CD14-positive monocyte (primary cell): ENCODE data around the gene BMAL2.

GRCh38 chr12:26513299-26514026 is 318.1 kb downstream of the SSPN start:
- CAGE, long polyA plus RNA, result no peak

GRCh38 chr12:26612784-26613529 is 220.0 kb downstream of the ITPR2 start:
- CAGE, long polyA plus RNA, result no peak

- CAGE, long polyA plus RNA, result no peak
Measured at GRCh38 chr12:26705056-26705641, 127.8 kb downstream of the ITPR2 start.

- CAGE, long polyA plus RNA, result no peak
Measured at GRCh38 chr12:26727831-26728585, 105.0 kb downstream of the ITPR2 start.

DNA sequence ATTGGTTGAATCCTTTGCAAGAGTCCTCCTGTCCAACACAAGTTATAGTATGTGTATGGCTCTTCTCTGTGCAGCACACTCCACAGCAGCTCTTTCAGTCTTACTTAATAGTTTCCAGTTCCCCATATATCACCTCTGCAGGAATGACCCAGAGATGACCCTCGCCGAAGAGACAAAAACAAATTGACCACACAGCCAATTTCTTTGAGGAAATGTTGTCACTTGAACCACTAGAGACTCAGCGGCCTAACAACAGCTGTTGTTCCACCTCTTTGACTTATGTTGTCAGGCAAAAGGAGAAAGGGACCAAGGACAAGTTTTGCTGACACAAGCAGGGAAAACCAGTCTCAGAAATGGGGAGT is 41.5 kb upstream of the ITPR2 start:
- CAGE, long polyA plus RNA, result no peak

- CAGE, long polyA plus RNA, result no peak
Measured at GRCh38 chr12:27186519-27186850, 57.6 kb upstream of the STK38L start.

DNA sequence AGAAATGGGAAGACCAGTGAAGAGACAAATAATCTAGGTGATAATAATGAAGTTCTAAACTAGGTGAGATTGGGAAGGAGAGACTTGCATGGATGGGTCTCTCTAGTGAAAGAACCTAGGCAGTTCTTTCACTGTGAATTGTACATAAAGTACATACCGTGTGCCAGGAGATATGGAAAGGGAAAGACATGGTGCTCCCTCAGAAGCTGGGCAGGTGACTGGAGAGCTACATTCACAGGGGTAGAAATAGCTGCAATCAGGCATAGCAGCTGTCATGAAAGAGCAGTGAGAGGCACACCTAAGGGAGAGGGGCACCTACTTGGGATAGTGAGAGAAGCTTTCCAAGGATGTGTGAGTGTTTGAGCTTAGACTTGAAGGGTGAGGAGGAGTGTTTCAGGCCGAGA is 9.3 kb downstream of the STK38L start:
- CAGE, long polyA plus RNA, result no peak

DNA sequence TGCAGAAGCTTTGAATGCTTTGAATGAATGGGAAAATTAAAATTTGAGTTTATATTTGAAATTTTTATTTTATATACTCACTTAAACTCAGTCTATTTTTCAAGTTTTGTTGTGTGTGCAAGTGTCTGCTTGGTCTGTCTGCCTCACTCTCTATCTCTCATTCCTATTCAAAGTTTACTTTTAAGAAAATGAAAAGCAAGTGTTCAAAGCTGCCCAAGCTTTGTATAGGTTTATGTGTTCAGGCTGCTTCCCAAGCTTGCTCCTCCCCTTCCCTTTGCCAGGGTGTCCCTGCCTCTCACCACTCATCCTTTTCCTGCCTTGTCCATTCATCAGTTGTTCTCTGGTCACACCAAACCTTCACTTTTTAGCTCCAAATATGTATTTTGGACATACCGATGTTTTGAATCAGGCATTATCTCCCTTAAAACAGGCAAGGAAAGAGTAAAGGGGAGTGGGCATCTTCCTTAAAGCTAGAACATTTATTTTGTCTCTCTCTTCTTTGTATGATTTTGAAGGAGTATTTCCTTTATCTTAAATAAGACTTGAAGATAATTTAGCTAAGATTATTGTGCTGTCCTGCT is 41.3 kb downstream of the STK38L start:
- CAGE, long polyA plus RNA, result no peak

DNA sequence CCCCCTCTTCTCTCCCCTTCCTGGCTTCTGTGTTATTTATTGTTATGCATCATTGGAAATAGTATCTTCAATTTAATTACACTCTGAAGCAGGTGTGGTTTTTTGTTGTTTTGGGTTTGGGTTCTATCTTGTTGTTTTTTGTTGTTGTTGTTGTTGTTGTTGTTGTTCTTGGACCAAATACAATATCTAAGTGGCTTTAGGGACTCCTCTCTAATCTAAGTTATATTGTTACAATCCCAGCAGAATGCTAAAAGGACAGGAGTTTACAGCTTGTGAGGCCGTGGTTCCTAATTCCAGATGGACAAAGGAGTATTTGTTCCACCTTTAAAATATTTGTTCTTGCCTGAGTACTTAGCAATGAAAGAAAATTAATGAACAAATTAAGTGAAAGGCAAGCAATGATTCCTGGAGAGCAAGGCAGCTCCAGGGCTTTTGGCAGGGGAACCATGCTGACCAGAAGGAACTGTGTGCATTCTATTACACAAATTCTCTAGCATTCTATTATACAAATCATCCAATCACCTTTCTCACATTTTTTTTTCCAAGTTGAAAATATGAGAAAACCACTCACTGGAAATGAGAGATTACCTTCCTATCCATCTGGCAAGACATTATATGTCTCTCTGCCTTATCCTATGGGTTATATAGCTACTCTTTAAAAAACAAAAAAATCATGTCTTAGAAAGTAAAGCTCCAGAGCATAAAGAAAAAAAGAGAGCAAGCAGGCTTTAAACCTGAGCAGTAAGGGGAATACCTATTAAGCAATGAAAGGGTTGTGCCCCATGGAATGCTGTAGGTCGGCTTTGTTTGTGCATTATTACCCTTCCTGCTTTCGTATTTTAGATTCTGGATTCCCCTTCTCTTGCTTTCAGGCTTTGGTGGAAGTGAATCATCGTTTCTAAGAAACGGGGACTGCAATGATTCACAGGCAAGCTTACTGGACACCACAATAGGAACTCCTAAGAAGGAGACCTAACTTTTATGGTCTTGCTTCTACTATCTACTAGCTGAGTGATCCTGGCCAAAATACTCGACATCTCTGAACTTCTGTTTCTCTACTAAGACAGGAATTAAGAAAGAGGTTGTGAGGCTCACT is 1.7 kb upstream of the BMAL2 start:
- CAGE, long polyA plus RNA, result no peak

DNA sequence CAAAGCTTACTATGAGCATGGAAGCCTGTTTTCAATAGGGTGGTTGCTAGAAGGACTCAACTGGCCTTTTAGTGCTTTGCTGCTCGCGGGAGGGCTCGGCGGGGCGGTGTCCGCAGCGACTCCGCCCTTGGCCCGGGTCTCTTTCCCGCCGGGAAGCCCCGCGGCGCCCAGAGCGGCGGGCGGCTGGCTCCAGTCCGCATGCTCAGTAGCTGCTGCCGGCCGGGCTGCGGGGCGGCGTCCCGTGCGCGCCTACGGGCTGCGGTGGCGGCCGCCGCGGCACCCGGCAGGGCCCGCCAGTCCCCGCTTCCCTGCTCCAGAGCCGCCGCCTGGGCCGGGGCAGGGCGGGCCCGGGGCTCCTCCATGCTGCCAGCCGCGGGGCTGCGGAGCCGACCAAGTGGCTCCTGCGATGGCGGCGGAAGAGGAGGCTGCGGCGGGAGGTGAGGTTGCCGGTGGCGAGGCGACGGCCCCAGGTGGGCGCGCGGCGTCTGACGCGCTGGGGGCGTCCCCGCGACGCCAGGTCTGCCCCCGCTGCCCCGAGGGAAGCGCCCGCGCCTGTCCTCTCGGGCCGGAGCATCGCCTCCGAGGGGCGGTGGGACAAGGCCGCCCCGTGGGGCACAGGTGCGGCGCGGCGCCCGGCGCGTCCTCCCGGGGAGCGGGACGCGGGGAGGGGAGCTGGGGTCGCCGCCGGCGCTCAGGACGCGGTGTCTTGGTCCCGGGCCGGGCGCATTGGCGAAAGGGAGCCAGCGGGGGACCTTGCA is at the start of gene BMAL2:
Gene BMAL2, plus strand, starts transcription at position 170 of the 758 bp plus-strand sequence.
- CAGE, long polyA plus RNA, result no peak

GRCh38 chr12:27578834-27579593 is 55.0 kb downstream of the PPFIBP1 start:
- CAGE, long polyA plus RNA, result no peak

DNA sequence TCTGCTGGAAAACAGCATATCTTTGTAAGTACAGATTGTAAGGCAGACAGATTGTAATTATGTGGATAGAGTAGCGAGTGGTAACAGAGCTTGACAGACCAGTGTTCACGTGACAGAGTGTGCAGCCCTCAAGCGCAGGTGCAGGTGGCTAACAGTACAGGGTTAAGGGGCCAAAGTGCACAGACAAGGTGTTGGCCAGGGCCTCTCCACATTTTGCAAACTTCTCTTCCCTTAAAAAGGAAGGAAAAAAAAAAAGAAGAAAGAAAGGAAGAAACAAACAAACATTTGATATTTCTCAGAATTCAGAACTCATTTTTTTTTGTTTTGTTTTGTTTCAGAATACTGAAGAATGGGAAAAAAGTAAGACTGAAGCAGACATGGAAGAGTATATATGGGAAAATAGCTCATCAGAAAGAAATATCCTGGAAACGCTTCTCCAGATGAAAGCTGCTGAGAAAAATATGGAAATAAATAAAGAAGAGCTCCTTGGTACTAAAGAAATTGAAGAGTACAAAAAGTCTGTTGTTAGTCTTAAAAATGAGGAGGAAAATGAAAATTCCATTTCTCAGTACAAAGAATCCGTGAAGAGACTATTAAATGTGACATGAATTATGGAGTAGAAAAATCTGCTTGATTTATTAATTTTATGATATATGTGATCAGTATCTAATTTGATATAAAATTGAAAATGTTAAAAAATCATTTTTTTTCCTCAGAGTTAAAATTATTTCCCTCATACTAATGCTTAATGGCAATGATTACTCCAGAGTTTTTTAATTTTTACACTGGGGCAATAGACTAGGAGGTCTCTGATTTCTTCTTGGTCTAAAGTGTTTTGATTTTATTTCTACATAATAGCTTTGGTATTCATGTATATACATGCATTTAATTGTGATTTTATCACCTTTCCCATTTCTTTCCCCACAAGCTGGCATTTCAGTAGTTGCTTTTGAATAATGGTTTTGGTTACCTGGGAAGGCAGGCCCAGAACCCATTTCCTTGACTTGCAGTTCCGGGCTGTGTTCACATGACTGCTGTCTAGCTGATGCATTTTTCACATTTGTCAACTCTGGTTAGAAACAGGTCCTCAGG is 24.8 kb upstream of the KLHL42 start:
- CAGE, long polyA plus RNA, result no peak

DNA sequence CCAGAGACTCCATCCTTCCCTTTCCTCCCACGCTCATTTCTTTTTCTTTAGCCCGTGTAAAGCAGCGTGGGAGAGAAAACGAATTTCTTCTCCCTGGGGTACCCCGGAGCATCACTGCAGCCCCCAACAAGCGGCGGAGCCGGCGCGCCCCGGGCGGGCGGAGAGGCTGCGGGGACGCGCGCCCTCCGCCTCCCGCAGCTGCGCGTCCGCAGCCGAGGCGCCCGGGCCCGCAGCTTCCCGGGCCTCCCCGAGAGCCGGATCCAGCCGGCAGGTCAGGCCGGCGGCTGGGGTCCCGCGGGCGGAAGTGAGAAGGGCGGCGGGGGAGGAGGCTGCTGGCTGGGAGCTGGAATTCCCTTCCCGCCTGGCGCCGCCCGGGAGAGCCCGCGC is 352 bp upstream of the KLHL42 start:
- CAGE, long polyA plus RNA, result no peak

DNA sequence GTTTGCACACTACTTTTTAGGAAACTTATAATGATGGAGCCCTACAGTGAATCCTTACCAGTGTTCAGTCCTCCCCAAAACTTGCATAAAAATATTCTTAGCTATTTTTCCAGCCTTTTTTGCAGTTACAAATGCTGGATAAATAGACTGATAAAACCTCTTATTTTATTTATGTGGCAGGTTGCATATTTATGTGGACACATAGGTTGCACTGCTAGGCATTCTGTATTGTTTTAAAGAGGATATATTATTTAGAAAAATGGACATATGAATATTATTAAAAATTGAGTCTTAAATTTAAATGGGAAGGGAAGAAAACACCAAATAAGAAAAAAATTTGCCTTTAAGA is 18.6 kb upstream of the MANSC4 start:
- CAGE, long polyA plus RNA, result no peak

- CAGE, long polyA plus RNA, result no peak
Measured at GRCh38 chr12:27966659-27967346, 5.7 kb downstream of the PTHLH start.

DNA sequence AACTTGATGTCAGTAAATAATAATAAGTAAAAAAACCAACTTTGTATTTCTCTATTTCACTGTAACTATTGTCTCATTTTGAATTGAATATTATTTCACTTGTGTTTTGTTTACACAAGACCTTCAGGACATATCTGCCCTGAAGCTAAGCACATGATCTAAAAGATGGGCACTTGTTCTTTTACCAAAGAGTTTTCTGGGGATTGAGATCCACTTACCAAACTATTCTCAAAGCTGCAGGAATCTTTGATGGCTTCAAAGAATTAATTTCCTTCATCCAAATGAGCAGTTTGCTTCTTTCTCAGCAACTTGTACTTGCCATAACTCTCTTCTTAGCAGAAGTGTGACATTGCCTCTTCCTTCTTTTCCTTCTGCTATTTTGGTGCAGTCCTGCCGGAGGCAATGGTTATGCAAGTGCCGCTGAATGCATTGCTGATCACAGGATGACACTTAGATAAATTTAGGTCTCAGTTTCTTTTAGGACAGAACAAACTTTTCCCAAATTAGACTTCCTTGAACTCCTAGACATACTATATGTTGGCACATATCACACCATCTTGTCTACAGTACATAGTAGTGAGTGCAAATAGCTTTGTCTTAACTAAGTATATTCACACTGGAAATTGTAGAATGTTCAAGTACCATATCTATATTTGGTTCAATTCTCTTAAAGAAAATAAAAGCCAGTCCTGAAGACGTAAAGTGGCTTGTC is 9.2 kb downstream of the FAR2 start:
- CAGE, long polyA plus RNA, result no peak

DNA sequence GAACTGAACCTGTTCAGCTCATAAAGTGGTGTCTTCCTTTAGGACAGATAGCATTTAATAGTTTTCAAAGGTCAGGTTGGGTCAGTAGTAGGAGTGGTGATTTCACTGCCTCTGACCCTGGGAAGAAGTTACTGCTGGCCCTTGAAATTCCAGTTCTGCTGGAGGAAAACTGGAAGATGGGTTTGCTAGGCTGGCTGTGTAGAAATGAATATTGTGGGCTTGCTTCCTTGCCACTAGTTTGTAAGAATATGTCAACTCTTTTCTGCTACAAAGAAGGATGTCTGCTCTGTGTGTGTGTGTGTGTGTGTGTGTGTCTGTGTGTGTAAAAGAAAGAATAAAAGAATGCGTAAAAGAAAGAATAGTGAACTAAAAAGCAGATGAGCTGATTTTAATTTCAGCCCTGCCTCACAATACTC is 60.3 kb downstream of the FAR2 start:
- CAGE, long polyA plus RNA, result no peak

DNA sequence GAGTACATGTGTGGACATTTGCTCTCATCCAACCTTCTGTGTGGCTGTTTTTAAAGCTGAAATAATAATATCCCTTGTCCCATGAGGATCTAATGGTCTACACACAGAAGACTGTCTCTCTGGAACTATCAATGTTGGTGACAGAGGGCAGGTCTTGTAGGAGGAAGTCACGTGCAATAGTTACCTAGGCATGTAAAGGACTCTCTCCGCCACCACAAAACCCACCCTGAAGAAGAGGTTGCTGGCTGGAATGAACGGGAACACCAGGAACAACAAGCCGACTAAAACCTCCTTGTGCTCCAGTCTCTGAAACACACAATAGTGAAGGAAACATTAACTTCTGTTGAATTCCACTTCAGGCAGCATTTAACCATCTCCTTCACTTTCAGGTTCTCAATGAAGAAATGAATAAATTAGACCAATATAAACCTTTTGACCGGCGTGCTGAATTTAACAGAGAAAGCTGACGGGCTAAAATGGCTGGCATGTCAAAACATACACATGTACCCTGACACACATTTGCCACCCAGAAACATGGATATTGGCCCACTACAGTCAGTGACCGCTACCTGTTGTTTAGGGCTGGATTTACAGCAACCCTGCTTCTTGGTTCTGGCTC is 106.6 kb upstream of the OVCH1 start:
- CAGE, long polyA plus RNA, result no peak

DNA sequence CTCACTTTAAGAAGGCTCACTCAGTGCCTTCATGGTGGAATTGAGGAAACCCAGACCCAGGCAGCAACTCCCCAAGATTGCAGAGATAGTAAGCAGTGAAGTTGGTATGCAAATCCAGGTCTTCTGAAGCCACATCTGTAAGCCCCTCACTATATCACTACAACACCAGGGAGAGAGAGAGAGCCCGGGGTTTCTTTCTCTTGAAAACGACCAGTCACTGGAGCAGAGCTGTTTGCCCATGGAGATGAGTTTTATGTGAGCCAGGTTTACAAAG is 38.6 kb upstream of the CAPRIN2 start:
- CAGE, long polyA plus RNA, result no peak

DNA sequence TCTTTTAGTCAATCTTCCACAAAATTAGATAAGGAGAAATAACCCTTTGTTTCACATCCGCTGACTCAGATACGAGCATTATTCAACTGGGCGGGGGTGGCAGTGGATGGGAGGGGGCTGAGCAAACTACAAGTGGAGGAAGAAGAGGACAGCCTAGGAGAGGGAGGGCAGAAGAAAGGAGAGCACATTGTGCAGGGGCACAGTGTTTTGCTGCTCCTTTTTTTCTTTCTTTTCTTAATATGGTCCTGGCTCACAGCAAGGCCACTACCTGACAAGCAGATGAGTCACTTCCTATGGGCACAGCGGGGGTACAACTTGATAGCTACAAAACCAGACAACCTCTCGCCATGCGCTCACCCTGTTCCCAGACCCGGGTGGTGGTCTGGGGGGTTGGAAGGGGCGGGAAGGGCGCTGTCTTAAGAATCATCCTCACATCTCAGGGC is 40.4 kb upstream of the CAPRIN2 start:
- CAGE, long polyA plus RNA, result no peak